ENCODE measurements around the gene PTGR3.

- PRO-cap: no peak
- RRBS: no CpG with 5 or more reads among the region's 18 CpGs
Observed at GRCh38 chr18:69895435-69896180, 52.1 kb downstream of the CD226 start.

- PRO-cap: no peak
- RRBS: no CpG with 5 or more reads among the region's 3 CpGs
Observed at GRCh38 chr18:69934668-69935176, 13.0 kb downstream of the CD226 start.

DNA sequence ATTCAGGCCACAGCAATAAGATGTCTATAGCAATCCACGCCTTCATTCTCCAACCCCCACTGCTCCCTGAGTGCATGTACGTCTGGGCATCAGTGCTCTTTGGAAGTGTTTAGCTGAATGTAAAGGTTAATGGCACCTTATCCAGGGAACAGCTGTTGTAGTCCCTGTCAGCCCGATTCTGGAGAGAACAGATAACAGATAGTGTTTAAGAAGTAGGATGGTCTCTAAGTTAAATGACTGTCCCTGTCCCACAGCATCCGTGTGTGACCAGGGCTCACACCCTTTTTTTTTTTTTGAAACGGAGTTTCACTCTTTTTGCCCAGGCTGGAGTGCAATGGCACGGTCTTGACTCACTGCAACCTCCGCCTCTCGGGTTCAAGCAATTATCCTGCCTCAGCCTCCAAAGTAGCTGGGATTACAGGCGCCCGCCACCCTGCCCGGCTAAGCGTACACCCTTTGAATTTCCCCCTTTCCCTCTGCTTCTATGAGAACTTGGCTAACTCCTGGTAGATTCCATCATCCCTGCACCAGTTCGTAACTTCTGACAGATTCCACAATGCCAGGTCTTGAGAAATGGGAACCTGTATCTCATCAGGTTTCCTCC lies 89.6 kb downstream of the SOCS6 start:
- PRO-cap: no peak
- RRBS: no CpG with 5 or more reads among the region's 13 CpGs

GRCh38 chr18:70429128-70429336 lies 140.2 kb downstream of the SOCS6 start:
- PRO-cap: no peak
- RRBS: no CpG with 5 or more reads among the region's 3 CpGs

- PRO-cap: no peak
- RRBS: no CpG with 5 or more reads among the region's 4 CpGs
Observed at GRCh38 chr18:70683255-70683604, 394.4 kb downstream of the SOCS6 start.

DNA sequence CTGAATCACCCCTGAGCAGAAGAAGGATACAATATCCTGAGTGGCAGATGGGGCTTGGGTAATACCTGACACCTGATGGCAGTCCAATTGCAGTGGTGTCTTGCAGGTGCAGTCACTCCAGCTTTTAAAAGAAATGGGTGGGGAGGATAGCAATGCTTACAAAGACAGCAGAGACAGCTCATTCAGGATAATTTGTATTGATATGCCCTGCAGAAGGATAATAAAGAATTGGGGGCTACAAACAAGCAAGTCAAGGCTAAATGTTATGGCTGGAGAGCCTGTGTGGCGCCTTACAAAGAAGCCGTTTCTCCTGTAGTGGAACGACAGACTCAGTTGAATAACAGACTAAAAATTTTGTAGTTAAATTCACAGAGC lies 456.8 kb downstream of the SOCS6 start:
- PRO-cap: no peak
- RRBS: no CpG with 5 or more reads among the region's 3 CpGs

DNA sequence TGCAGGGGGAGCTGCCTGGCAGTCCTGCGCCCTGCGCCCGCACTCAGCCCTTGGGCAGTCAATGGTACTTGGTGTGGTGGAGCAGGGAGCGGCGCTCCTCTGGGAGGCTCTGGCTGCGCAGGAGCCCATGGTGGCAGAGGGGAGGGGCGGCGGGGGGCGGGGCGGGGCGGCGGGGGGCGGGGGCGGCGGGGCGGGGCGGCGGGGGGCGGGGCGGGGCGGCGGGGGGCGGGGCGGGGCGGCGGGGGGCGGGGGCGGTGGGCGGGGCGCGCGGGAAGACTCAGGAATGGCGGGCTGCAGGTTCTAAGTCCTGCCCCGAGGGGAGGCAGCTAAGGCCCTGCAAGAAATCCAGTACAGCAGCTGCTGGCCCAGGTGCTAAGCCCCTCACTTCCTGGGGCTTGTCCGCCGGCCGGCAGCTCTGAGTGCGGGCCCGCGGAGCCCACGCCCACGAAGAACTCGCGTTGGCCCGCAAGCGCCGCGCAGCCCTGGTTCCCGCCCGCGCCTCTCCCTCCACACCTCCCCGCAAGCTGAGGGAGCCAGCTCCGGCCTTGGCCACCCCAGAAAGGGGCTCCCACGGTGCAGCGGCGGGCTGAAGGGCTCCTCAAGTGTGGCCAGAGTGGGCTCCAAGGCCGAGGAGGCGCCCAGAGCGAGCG lies 923.6 kb downstream of the SOCS6 start:
- PRO-cap: no peak
- RRBS: no CpG with 5 or more reads among the region's 60 CpGs

DNA sequence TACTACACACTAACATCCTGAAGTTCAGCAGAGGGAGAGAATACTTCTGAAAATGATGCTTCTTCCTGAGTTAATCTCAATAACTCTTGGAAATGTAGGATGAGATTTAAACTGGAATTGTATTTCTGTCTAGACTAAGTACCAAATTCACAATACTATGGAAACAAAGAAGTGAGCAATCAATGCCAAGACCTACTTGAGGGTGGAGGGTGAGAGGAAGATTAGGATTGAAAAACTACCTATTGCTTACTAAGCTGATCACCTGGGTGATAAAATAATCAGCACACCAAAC lies 499.9 kb downstream of the CBLN2 start:
- PRO-cap: no peak

DNA sequence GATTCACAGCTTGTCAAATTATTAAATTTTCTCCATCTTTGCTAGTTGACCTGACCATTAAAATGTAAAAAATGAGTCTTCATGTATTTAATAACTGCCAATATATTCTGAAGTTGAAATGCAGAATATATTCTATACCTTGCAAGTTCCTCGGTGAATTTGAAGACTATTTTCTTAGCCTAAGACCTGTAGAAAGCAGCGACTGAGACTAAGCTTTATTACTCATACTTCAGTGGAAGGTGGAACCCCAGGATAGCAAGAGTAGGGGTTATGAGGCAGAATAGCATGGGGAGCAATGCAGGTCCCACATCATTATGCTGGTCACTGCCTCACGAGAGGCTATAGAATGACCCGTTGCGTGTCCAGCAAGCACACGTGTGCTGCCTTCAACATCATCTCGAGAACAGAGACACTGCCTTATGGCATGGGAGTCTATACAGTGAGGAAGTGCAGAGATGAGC lies 135.6 kb upstream of the NETO1 start:
- PRO-cap: no peak
- RRBS: no CpG with 5 or more reads among the region's 7 CpGs

GRCh38 chr18:74234548-74235162 lies 57.1 kb downstream of the CYB5A start:
- PRO-cap: no peak
- RRBS: no CpG with 5 or more reads among the region's 7 CpGs

- PRO-cap: no peak
- RRBS: no CpG with 5 or more reads among the region's 2 CpGs
Observed at GRCh38 chr18:74251204-74251836, 40.4 kb downstream of the CYB5A start.

- PRO-cap: no peak
- RRBS: 0% methylated on average over 2 of the region's 31 CpGs
Observed at GRCh38 chr18:74290636-74291161, 1.1 kb downstream of the CYB5A start.

DNA sequence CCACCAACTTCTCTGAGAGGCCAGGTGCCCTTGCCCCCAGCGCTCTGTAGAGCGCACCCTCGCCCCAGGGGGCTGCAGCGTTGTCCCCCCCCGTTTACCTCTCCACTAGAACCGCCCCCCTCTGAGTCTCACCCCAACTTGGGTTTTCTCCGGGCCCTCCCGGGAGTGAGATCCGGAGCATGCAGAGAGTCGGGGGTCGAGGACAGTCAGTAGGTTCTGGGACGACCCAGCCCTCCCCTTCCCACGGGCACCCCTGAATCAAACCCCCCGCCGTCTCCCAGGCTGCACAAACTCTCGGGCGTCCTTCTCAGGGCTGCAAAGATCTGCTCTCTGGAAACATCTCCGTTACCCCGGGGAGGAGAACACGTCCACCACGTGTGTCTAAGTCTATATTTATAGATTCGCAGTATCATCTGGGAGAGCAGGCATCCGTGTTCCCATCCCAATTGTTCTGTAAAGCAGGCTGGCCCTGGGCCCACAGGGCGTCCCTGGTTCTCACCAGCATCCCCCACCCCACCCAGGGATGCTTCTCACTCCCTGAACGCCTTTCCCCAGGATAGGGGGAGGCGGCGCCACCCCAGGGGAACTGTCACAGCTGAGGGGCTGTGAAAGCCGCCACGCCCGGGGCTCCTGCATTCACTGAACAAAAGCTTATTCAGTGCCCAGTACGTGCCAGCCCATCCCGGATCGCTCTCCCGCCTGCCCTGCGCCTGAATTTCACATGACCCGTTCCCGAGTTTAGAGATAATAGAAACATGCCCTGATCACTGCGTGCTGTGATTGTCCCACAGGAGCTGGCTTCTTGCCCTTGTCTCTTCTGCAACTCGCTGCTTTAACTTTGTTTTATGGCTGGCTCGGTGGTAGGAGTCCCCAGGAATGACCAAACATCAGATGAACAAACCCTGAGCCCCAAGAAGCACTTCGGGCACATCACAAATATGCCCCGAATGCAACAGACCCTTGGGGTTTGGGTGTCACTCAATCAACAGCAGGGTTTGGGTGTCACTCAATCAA lies 840 bp upstream of the DIPK1C start:
- PRO-cap: no peak
- RRBS: 51% methylated on average over 3 of the region's 42 CpGs

DNA sequence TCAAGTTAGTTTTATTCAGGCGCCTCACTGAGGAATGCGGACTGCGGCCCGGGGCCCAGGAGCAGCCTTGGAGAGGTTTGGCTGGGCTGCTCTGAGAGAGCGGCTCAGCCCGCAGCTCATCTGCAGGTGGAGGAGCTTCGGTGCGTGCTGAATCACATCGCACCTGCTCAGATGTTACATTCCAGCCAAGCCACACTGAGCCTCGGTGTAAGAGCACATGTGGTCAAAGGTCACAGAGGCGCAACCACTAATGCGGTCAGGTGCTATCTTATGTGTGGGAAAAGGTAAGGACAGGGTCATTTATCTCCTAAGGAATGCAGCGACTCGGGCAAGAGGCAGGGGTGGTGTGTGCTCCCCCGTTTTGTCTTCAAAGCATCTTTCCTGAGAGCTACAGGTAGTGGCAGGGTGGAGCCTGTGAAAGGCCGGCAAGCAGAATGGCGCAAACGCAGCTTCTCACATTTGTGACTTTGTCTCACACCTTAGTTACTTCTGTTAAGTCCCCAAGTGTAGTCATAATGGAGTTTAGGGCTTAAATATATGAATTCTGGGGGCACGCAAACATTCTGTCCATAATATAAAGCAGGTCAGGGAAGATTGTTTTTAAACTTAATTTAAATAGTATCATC lies 16.9 kb upstream of the CNDP1 start:
- PRO-cap: no peak
- RRBS: no CpG with 5 or more reads among the region's 19 CpGs

DNA sequence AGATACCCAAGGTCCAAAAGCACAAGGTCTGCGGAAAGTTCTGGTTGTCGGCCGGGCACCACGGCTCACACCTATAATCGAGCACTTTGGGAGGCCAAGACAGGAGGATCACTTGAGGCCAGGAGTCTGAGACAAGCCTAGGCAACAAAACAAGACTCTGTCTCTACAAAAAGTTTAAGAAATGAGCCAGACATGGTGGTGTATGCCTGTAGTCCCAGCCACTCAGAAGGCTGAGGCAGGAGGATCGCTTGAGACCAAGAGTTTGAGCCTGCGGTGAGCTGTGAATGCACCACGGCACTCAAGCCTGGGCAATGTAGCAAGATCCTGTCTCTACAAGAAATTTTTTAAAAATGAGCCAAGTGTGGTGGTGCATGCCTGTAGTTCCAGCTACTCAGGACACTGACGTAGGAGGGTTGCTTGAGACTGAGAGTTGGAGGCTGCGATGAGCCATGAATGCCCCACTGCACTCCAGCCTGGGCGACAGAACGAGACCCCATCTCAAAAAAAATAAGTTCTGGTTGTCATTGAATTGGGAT lies 13.9 kb upstream of the CNDP1 start:
- PRO-cap: no peak
- RRBS: no CpG with 5 or more reads among the region's 12 CpGs

DNA sequence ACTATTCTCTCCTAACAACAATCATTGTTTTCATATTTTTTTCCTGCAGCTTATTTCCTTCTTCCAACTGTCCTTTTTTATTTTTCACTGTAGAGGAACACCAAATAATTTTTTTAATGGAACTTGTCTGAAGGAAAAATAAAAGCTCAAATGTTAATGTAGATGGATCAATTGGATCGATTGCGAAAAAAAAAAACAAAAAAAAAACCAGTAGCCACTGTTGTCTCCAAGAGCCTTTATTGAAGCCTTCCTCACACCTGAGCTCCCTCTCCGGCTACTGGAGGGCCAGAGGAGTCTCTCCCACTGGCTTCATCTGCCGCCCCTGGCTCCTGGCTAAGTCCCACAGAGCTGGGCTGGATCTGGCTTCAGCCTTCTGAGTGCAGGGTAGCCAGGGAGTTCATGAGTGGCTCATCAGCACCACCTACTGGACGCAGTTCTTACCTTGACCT lies 17.4 kb downstream of the CNDP1 start:
- PRO-cap: no peak
- RRBS: no CpG with 5 or more reads among the region's 5 CpGs

DNA sequence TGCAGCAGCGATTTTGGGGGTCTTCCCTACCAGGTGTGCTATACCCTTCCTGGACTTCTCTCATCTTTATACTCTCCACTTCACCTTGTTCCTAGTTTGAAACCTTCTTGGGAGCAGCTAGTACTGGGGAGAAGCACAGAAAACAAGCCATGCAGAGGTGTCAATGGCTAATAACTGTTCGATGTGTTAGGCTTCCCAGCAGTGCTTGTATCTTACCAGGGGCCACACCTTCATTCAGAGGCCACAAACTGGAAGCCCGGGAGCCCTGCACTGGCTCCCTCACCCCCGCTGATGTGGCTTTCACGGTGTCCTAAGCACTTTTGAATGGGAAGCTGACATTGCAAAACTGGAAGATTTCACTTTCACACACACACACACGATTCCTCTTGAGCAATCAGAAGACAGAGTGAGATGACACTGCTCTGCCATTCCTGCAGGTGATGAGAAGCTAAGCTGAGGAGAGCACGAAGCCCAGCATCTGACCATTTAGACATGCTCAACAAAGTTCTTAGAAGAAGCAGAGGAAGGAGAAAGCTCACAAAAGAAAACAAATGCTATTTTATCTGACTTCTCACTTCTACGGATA lies 8.7 kb upstream of the ZNF407 start:
- PRO-cap: no peak
- RRBS: no CpG with 5 or more reads among the region's 8 CpGs

DNA sequence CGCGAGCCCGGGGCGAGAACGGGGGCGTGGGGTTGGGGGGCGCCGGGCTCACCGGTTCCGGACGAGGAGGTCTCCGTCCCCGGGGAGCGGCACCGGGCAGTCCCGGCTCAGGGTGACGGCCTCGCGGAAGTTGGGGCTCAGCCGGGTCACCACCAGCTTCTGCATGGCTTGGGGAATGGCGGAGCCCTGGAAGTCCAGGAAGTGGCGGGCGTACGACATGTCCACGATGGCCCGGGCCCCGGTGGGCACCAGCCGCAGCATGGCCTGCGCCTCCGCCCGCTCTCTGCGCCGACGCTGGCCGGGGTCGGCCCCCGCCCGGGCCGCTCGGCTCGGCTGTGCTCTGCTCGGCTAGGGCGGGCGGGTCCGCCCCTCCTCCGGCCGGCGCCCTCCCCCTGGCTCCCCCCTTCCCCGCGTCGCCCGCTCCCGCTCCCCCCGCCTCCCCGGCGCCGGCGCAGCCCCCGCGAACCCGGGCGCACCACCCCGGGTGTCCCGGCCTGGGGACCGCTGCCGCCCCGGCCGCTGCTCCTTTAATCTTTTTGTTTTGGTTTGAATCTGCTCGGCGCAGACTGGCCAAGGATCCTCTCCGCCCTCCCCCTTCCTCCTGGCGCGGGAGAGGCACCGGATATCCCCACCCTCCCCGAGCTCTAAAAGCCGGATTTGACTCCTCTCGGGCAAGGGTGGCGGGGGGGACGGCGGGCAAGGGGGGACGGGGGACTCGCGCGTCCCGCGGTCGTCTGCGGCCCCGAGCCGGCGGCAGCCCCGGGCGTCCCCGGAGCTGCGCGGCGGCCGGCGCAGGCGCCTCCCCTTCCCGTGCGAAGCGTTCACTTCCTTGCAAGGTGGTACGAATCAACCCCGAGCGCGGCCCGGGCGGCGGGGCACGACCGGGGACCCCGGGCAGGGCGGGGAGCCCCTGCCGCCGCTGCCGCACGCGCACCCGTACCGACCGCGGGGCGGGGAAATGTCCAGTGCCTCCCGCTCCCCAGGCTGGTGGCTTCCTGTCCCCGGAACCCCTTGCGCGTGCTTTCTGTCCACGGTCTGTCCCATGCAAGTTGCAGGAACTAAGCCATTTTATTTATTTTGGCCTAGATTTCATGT lies at the start of gene PTGR3:
PTGR3 (minus strand) TSS at position 342 of the 1,095 bp plus-strand sequence.
- PRO-cap: bidirectional peak, plus-strand start at position 733 of the sequence, minus-strand start at position 337 of the sequence; bidirectional peak, plus-strand start at position 1,020 of the sequence, minus-strand start at position 967 of the sequence
- RRBS: 1% methylated on average over 62 of the region's 129 CpGs

DNA sequence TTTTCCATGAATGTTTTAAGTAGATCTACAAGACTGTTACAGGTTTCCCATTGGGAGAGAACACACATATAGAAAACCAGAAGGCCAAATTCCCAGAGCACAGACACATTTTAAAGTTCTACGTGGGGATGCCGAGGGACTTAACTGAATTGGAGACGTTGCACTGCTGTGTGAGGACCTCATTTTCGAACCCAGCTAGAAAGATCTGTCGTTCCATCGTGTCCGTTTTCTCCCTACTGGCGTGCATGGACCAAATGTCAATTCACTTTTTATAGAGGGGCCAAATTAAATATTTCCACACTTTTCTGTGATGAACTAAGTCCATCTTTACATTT lies 737 bp upstream of the TSHZ1 start:
- PRO-cap: bidirectional peak, plus-strand start outside the sequence, minus-strand start at position 207 of the sequence
- RRBS: no CpG with 5 or more reads among the region's 8 CpGs

GRCh38 chr18:75214639-75215407 lies 4.2 kb downstream of the TSHZ1 start:
- PRO-cap: no peak
- RRBS: no CpG with 5 or more reads among the region's 12 CpGs